Right common carotid artery plus branches (tissue), 1 donor: ENCODE results near the genes SLC12A7 and TERT.

- PRO-cap: unidirectional peak, plus-strand start at chr5:1111111; bidirectional peak, plus-strand start at chr5:1111275, minus-strand start at chr5:1111250; bidirectional peak, plus-strand start at chr5:1111444, minus-strand start at chr5:1111342
Measured at GRCh38 chr5:1110693-1111702, 865 bp downstream of the SLC12A7 start.

- PRO-cap: unidirectional peak, minus-strand start at chr5:1112037
Measured at GRCh38 chr5:1111703-1112359, at the start of gene SLC12A7. SLC12A7 (minus strand) TSS chr5:1112063.

- PRO-cap: unidirectional peak, minus-strand start at chr5:1138257
Measured at GRCh38 chr5:1137475-1138485, 25.9 kb upstream of the SLC12A7 start.

GRCh38 chr5:1294024-1295341 lies at the start of gene TERT:
TERT (minus strand) TSS chr5:1295068.
- PRO-cap: no peak

GRCh38 chr5:1327222-1328014 lies 17.5 kb downstream of the CLPTM1L start:
- PRO-cap: no peak

DNA sequence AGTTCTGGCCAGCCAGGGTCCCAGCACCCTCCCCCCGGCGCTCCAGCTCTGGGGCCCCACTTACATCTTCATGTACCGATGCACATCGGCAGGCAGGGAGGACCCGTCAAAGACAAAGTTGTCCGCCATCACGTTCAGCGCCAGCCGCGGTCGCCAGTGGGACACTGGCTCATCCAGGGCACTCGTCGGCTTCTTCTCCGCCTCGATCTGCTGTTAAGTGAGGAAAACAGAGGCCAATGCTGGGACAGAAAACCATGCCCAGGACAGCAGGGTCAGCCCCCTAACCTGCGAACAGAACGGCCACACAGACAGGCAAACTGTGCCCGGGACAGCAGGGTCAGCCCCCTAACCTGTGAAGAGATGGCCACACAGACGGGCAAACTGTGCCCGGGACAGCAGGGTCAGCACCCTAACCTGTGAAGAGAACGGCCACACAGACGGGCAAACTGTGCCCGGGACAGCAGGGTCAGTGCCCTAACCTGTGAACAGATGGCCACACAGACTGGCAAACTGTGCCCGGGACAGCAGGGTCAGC lies 6.0 kb downstream of the CLPTM1L start:
- PRO-cap: no peak

- PRO-cap: no peak
Measured at GRCh38 chr5:1462987-1463703, 17.9 kb upstream of the SLC6A3 start.

- PRO-cap: no peak
Measured at GRCh38 chr5:1484559-1484955, 39.2 kb downstream of the LPCAT1 start.

DNA sequence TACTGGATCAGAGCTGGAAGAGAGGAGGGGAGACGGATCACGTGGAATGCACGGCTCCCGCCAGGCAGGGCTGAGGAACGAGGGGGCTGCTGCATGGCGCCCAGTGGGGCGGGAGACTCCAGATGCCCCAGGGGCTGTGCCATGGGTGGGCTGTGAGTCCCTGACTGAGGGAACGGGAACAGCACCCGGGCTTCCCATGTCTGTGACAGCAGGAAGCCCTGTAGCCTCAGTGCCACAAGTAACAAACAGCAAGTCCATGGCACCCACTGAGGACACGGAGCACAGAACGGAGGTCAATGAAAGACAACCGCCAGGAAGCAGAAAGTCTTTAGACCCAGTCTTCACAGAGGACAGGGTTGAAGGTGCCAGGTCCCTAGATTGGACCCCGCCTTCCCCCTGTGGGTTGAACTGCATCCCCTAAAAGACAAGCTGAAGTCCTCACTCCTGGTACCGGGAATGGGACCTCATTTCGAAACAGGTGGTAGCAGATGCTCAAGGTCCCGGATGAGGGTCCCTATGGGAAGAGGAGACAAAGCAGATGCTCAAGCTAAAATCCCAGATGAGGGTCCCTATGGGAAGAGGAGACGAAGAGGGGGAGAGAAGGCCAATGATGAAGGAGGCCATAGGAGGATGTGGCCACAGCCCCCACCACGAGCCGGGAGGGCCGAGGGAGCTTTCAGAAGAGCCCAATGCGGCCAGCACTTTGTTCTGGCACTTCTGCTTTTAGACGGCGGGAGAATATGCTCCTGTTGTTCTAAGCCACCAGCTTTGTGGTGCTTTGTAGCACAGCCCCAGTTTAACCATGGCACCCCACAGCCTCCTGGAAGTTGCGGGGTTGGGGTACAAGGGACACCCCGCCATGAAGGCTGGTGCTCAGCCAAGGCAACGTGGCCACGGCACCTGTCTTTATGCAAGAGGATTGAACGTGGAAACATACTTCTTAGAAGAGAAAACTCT lies 33.6 kb downstream of the LPCAT1 start:
- PRO-cap: no peak

- PRO-cap: no peak
Measured at GRCh38 chr5:1494448-1495619, 28.9 kb downstream of the LPCAT1 start.

DNA sequence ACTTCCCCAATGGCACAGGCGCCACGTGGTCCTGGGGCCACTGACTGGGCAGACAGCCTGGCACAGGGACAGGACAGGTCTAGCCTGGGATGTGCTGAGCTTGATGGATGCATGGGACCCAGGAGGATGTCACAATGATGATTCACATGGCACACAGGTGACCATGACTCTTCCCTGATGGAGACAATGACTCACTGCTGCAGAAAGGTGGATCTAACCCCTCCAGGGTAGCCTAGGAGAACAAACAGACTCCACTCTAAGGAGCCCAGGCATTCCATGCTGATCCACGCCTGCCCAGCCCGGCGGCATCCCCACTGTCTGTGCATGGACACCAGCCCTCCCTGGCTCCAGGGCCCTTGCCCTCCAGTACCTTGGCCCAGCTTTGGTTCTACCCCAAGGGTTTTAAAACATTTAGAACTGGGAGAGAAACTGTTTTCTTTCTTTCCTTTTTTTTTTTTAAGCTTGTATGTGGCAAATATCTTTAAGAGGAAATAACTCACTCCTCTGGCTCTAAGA lies 7.5 kb downstream of the LPCAT1 start:
- PRO-cap: no peak

- PRO-cap: no peak
Measured at GRCh38 chr5:1521579-1522727, 1.8 kb downstream of the LPCAT1 start.

- PRO-cap: no peak
Measured at GRCh38 chr5:1555068-1556021, 31.6 kb upstream of the LPCAT1 start.

DNA sequence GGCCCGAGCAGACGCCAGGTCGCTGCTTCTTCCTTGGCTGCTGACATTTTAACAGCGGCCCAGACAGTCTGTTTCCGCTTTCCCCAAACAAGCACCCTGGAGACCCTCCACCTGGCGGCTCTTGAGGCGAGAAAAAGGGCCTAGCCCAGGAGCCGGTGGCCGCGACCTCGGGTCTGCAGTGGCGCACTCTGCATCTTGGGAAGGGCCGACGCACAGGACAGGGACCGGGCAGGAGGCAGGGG lies 109.5 kb upstream of the LPCAT1 start:
- PRO-cap: no peak

DNA sequence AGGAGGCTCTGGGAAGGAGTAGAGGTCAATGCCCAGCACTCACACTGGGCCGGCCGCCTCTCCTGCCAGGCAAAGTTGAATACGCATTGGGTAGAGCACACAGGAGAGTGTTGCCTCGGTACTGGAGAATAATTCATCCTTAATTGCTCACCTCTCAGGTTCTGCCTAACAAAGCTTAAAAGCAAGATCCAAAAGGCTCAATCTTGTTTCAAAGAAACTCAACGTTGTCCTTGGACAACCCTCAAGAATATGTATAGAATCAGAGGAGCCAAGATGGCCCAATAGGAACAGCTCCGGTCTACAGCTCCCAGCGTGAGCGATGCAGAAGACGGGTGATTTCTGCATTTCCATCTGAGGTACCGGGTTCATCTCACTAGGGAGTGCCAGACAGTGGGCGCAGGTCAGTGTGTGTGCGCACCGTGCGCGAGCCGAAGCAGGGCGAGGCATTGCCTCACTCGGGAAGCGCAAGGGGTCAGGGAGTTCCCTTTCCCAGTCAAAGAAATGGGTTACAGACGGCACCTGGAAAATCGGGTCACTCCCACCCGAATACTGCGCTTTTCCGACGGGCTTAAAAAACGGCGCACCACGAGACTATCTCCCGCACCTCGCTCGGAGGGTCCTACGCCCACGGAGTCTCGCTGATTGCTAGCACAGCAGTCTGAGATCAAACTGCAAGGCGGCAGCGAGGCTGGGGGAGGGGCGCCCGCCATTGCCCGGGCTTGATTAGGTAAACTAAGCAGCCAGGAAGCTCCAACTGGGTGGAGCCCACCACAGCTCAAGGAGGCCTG lies 89.9 kb downstream of the MRPL36 start:
- PRO-cap: no peak

GRCh38 chr5:1801885-1802390 lies 731 bp downstream of the NDUFS6 start:
- PRO-cap: no peak

DNA sequence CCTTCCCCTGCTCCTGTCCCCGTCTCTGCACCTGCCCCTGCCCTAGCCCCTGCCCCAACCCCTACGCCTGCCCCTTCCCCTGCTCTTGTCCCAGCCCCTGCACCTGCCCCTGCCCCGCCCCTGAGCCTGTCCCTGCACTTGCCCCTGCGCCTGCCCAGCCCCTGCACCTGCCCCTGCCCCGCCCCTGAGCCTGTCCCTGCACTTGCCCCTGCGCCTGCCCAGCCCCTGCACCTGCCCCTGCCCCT lies 43.6 kb upstream of the IRX4 start:
- PRO-cap: no peak

GRCh38 chr5:2754367-2755557 lies 3.3 kb upstream of the IRX2 start:
- PRO-cap: no peak

GRCh38 chr5:2780191-2781360 lies 29.1 kb upstream of the IRX2 start:
- PRO-cap: no peak

- PRO-cap: no peak
Measured at GRCh38 chr5:3079171-3079593, 327.7 kb upstream of the IRX2 start.